ENCODE measurements around a stretch of chr21.

- PRO-cap = no peak
These were observed 86.0 kb downstream of the TTC3 start for GRCh38 chr21:37159035-37159533.

DNA sequence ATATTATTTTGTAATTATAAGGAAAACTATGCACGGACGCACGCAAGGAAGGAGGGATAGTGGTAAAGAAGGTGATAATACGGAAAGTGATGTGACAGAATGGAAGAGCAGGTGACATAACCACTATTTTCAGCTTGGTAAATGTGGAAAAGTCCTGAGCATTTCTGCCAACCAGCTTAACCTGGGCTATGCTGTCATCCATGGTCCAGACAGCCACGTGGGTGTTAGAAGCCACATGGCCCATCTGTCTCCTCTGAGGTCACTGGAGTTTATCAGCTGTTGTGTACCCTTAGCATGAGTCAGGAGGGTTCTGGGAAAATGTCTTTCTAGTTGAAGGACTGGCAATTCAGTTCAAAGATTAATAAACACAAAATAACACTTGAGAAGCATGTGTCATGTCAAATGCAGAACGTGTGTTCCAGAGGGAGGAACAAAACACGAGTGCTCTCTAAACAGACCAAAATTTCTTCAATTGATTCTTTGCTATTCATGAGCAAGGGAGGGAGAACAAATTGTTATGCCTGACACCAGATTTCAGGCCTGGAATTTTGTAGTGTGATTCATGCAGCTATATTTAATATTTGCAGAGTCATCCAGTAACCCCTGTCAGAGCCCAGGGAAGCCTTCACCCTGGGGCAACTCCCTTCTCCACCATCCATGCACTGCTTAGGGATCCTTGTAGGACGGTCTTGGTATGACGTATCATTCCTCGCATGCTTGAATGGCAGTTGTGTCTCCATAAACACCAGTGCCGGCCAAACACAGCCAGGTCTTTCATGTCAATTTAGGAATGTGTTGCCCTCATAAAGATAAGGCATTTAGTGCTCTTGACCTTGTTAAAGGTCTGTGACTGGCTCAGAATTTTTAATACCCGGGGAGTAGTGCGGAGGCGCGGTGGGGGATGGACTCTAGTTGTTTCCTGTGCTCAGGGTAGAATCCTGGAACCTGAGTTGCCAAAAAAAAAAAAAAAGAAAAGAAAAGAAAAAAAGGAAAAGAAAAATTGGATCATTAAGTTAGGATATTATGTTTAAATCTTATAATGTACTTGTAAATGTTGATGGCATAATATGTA lies 27.7 kb upstream of the DYRK1A start:
- PRO-cap = no peak

GRCh38 chr21:37379671-37380744 lies 13.4 kb downstream of the DYRK1A start:
- PRO-cap = no peak

- PRO-cap = no peak
These were observed 67.2 kb downstream of the DYRK1A start for GRCh38 chr21:37433681-37434331.

GRCh38 chr21:37458525-37459441 lies 92.2 kb downstream of the DYRK1A start:
- PRO-cap = no peak

- PRO-cap = no peak
These were observed 104.4 kb downstream of the DYRK1A start for GRCh38 chr21:37470741-37471547.

GRCh38 chr21:37557155-37557683 lies 190.6 kb downstream of the DYRK1A start:
- PRO-cap = no peak

DNA sequence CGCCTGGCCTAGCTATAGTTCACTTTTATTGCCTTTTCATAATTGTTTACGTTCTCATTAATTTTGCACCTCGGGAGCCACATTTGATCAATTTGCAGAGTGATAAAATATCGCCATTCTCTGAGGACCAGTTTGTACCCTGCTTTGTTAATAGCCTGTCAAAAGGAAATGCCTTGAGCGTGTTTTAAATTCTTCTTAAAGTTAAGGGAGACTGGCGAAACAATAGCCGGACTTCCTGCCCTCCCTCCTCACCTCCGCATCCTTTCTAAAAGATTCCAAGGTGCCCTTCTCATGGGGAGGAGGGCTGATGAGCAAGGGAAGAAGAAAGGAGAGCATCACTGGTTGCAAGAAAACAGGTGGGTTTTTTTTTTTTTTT lies 271.6 kb downstream of the KCNJ6 start:
- PRO-cap = no peak

GRCh38 chr21:38266724-38267080 lies 9.9 kb downstream of the KCNJ15 start:
- PRO-cap = no peak

GRCh38 chr21:38350100-38350423 lies 93.3 kb downstream of the KCNJ15 start:
- PRO-cap = no peak

- PRO-cap = no peak
These were observed 63.2 kb downstream of the ERG start for GRCh38 chr21:38435013-38435524.

- PRO-cap = no peak
These were observed 49.7 kb downstream of the ERG start for GRCh38 chr21:38448573-38448914.

- PRO-cap = no peak
These were observed 4.3 kb downstream of the ERG start for GRCh38 chr21:38493734-38494548.

GRCh38 chr21:38759854-38760207 lies 45.9 kb upstream of the ETS2 start:
- PRO-cap = no peak

GRCh38 chr21:38790011-38790376 lies 15.7 kb upstream of the ETS2 start:
- PRO-cap = no peak

GRCh38 chr21:38815182-38815438 lies 9.4 kb downstream of the ETS2 start:
- PRO-cap = no peak

DNA sequence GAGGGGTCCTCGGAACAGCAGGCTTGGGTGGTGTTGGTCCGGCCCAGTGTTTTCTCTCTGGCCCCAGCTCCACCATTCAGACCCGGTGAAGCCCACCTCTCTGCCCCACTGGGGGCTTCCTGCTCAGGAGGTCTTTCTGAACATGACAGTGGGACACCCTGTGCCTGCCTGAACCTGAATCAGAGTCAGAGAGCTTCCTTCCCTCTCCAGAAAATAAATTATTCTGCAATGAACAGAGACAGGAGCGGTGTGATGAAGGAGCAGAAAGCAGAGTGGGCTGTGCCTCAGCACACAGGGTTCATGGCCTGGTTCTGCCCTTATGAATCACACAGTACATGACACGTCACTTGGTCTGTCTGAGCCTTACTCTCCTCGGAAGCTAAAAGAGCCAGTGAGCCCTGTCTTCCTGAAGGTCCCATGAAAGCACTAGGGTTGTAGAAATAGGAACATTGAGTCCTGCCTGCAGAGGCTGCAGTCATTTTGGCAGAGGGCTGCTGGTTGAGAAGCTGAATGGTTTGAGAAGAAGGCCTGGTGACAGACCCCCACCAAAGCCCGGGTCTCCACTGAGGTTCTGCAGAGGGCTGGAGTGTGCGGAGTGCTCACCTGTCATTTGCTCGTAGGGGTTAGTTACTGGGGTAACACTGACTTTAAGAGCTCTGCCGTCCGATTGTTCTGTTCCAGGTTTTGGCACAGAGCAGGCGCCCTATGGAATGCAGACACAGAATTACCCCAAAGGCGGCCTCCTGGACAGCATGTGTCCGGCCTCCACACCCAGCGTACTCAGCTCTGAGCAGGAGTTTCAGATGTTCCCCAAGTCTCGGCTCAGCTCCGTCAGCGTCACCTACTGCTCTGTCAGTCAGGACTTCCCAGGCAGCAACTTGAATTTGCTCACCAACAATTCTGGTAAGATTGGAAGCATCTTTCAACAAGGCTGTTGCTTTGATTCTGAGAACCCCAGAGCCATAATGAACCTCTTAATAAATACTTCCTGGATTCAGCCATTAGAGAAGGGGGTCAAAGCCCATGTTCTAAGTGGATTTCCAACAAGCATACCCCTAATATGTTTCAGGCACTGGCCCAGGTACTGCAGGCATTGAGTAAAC lies 12.4 kb downstream of the ETS2 start:
- PRO-cap = no peak

GRCh38 chr21:38820287-38821201 lies 14.8 kb downstream of the ETS2 start:
- PRO-cap = no peak

DNA sequence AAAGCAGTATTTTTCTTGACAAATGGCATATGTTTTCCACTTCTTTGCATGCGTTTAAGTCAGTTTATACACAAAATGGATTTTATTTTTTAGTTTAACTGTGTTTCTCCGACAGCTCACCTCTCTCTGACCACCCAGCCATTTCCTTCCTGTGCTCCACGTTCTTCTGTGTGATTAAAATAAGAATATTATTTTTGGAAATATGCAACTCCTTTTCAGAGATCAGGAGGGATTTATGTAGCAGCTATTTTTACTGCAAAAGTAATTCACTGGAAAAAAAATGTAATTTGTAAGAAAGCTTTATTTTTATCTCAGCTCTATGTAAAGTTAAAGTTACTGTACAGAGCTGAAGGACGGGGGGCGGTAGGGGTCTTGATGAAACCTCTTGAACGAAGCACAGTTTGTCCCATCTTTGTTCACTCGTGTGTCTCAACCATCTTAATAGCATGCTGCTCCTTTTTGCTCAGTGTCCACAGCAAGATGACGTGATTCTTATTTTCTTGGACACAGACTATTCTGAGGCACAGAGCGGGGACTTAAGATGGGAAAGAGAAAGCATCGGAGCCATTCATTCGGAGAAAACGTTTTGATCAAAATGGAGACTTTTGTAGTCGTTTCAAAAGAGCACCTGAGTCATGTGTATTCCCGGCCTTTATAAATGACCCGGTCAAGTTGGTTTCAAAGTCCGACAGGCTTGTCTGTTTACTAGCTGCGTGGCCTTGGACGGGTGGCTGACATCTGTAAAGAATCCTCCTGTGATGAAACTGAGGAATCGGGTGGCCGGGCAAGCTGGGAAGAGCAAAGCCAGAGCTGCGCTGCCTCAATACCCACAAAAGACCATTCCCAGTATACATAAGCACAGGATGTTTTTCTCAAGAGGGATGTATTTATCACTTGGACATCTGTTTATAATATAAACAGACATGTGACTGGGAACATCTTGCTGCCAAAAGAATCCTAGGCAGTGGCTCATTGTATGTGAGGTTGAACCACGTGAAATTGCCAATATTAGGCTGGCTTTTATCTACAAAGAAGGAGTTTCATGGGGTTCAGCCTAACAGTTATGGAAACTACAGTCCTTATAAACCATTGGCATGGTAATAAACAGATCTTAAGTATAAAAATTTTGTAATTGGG lies 18.4 kb downstream of the ETS2 start:
- PRO-cap = no peak

GRCh38 chr21:38831161-38832266 lies 25.8 kb downstream of the ETS2 start:
- PRO-cap = no peak

Measured in ReNcell CX (cell line).